Cardiac atrium fibroblast (primary cell): ENCODE measurements around a stretch of chr11.

DNA sequence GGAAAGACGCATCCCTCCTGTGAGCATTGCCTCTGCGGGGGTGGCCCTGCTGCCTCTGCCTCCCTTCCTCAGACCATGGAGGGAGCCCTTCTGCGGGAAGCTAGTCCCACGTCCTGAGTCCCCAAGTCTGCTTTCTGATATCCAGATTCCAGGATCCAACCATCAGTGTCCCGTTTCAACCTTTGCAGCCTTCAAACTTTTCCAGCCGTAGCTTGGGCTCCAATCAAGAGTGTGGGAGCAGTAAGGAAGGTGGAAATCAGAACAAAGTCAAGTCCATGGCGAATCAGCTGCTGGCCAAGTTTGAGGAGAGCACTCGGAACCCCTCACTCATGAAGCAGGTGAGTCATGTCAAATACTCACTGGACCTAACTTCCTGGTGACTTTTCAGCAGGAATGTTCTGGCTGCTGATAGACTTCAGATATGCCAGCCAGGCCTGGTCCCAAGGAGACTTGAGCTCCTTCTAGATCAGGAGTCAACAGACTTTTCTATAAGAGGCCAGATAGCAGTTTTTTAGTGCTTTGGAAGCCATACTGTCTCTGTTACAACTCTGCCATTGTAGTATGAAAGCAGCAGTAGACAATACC, 128.9 kb downstream of the MICAL2 start:
- RAMPAGE, long total RNA = no peak

DNA sequence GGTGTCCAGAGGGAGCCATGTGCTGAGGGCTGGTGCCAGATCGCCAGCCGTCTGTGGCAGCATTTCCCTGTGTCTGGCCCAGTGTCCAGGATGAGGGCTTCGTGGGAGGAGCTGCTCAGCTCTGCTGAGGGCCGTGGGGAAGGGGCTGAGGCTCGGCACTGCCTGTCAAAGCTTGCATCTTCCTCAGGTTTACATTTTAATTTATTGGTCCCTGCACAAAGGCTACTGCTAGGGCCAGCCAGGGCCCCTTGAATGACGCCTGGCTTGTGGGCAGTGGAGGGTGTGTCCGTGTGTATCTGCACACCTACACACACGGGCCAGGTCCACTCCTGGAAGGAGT, 107.9 kb upstream of the PARVA start:
- RAMPAGE, long total RNA = no peak

DNA sequence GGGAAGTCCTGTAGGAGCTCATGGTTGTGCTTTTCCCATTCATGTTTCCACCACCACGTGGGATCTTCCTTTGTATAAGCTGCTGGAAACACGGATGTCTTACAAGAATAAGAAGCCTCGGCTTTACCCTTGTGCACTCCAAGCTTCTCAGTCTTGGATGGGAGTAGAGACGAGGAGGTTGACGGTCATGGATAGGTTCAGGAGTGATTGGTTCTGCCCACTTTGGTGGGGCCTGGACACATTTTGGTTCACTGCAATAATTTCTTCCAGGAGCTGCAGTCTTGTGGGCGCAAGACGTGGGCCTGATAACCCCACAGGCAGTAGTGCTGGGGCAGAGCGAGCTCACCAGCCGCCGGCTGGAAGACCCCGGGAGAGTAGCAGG, 508 bp upstream of the PARVA start:
- RAMPAGE, long total RNA = no peak

- RAMPAGE, long total RNA = no peak
Observed at GRCh38 chr11:12409992-12410800, 32.8 kb downstream of the PARVA start.

DNA sequence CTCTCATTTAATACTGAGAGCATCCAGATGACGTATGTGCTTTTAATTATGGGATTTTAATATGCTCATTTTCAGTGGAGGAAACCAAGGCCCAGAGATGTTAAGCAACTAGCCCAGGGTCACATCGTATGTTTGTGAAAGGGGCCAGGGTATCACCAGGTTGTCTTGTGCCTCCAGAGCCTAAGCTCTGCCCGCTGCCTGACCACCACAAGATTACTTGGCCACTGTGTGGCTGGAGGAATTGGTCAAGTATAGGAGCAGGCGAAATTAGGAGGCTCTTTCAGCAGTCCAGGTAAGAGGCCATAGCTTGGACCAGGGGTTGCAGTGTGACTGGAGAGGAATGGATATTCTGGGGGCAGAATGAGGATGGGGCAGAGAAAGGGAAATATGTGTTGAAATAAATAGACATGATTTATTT, 49.2 kb downstream of the PARVA start:
- RAMPAGE, long total RNA = no peak

DNA sequence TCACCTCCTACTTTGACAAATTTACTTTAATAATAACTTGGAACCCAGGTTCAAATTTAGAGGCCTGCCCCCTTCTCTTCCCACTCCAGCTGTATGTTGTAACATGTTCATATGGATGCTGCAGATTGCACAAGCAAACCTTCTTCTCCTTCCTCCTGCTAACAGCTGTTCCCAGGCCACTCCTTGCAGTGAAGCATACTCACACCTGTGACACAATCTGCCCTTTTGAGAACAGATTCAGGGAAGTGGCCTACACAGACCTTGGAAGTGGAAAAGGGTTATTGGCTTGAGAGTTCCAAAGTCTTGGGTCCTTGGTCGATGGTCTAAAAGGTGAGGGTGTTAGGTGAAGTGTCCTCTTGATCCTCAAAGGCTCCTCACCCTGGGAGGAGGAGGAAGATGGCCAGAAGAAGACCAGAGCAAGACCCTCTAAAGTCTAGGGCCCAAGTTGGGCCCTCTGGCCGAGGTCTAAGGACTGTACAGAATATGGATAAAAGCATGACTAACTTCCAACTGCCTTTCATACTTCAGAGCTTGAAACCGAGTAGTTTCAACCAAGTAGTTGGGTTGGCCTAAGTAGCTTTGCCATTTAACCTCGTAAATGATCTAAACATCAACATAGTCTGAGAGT, 132.0 kb downstream of the TEAD1 start:
- RAMPAGE, long total RNA = no peak

DNA sequence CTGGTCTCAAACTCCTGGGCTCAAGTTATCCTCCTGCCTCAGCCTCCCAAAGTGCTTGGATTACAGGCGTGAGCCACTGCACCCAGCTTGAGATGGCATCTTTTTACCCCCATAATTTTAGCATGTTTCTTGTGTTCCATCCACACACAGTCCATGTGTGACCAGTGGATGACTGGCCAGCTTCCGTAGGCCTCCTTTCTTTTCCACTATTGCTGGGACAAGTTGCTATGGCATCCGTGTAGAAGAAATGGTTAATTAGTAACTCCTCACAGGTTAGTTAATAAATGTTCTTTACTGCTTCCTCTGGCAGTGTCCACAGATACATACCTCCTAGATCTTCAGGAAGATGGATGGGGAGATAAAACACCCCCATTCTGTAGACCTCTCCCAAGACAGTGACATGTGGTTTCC, 154.3 kb upstream of the RASSF10 start:
- RAMPAGE, long total RNA = no peak

- RAMPAGE, long total RNA = no peak
Observed at GRCh38 chr11:12888621-12889761, 120.1 kb upstream of the RASSF10 start.

DNA sequence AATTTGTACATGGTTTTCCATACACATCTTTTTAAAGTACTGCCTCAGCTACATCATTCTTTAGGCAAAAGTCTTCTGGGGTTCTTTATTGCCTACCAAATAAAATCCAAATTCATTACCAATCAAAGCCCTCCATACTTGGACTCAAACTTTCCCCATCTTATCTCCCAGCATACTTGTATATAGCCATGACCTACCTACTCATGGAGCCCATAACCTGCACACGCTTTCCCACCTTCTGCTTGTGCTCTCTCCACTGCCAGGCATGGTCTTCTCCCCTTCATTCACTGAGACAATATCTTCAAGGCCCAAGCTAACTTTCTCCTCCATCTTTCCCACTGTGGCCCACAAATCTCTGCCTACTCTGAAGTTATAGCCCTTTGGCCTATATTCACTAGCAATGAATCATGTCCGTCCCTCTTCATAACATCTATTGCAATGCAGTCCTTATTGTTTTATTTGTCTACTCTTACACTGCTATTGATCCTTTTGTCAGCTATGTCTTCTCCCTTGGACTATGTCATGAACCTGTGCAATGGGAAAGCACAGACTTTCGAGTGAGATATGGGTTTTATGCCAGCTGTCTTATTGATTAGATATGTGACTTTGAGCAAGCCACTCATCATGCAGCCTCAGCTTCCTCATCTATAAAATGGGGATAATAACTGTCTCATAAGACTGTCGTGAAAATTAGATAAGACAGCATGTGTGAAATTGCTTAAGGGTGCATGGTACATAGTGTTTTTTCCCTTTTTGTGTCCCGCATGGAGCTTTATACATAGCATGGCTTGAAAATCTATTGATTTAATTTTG, 32.2 kb upstream of the RASSF10 start:
- RAMPAGE, long total RNA = no peak

DNA sequence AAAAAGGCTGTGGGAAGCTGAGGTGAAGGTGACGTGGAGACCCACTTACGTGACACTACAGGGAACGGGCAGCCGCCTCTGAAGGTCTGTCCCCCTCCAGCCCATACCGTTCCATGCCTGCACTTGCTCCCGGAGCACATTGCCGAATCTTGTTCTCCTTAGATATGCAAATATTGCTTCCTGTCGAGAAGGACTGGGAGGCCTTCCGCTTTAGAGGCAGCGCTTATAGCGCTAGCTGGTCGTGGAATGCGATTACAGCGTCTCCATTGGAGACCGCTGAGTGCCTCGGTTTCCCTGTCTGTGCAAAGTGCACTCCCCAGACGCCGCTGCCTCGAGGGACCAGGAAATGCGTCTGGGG, 559 bp upstream of the RASSF10 start:
- RAMPAGE, long total RNA = no peak

DNA sequence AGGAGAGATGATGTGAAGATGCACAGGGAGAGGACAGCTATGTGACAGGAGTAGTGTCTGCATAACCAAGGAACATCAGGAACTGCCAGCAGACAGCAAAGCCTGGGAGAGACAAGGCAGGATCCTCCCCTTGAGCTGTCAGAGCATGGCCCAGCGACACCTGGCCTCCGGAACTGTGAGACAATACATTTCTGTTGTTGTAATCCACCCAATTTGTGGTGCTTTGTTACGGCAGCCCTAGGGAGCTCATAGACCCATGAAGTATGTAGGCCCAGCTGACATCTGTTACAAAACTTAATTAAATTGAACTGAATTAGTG, 24.6 kb downstream of the RASSF10 start:
- RAMPAGE, long total RNA = no peak

DNA sequence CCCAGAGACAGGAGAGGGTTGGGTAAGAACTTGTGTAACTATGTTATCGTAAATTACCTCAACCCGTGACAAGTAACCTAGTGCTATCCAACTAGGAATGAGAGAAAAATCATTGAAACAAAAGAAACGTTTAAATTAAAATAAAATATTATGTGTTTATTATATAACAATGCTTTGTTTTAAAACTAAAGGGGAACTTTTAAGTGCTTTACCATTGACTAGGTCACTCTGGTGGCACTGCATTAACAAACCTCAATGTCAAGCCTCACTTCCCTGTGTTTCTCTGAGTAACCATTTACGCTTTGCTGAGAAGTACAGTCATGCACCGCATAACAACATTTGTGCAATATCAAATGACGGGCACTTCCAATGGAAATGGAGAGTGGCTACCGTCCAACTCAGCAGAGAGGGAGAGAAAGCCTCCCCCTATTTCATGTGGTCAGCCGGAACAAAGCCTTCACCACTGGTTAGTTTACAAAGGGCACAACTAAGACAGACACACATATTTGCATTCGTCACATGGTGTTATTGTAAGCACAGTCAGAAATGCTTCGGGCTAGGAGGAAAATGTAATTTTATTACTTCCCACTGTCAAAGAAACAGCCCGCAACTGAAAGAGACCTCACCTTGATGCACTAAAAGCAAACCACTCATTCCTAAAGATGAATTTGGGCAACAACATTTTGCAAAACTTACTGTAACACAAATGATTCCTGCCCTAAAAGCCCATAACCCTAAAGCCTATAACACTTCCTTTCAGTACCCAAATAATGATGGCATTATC, 117.3 kb downstream of the RASSF10 start:
- RAMPAGE, long total RNA = no peak

- RAMPAGE, long total RNA = no peak
Observed at GRCh38 chr11:13140349-13141031, 131.4 kb downstream of the RASSF10 start.

- RAMPAGE, long total RNA = no peak
Observed at GRCh38 chr11:13303352-13304347, 26.1 kb downstream of the BMAL1 start.

DNA sequence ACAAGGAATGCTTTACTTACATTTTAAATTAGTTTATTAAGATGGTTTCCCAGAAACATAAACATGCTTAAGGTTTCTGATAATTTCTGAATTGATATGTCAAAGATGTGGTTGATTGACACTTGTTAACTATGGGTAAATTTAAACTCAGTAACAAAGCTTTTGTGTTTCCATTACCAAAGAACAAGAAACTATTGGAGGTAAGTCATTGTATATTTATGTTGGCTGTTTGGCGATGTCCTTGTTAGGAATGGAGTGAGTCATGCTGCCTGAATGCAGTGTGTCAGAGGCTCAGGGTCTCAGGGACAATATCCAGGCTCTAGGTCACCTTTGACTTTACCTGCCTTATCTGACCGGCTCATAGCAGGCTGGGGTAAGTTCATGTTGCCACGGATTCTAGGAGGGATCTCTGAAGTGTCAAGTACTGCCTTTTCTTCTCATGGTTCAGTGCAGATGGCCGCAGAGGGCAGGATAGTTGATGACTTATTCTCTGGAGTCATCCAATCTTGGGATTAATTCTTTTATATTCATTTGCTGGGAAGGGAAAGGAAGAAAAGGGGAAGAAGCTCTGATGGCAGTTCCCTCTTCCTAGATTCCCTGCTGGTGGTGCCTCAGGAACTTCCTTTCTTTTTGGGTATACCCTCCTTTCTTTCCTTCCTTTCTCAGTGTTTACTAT, 53.2 kb downstream of the SPON1 start:
- RAMPAGE, long total RNA = no peak

- RAMPAGE, long total RNA = no peak
Observed at GRCh38 chr11:14258003-14258775, 100.8 kb downstream of the RRAS2 start.

DNA sequence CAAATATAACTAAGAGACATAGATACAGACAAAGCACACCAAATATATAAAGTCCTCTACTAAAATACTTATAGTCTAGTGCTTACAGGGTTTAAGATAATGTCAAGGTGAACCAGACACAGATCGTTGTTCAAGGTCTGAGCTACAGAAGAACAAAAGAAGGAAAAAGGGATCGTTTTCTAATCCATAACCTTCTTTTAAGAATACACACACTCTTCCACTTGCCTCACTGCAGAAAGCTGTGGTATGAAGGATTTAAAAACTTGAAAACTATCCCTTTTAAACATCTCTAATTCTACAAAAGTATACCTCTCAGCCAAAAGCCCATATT, 13.6 kb downstream of the RRAS2 start:
- RAMPAGE, long total RNA = no peak

DNA sequence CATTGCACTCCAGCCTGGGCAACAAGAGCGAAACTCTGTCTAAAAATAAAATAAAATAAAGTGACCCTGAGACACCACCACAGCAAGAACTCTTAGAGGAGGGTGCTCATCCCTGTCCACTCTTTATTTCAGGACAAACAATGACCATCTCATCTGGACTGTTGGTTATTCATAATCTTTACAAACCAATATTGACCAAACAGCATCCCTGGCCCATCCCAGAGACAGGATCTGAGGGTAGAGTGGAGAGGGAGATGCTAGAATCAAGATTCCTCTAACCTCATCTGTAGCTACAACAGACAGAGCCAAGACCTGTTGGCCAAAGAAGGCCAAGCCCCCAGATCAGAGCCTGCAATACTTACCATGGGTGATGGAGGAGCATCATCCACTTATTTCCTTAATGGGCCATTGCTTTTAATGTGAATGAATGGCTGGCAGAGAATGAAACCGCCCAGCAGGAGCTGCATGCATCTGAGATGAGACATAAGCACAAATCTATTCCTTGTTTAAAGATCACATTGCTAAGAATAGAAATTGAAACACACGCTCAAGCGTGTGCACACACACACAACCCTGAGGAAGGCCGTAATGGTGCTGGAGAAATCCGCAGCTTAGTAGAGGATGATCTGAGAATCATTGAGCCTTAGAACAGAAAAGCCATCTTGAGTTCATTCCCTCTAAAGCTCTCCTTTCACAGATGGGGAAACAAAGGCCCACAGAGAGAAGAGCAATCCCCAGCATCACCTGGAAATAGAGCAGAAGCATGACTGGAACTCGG, 5.2 kb upstream of the RRAS2 start:
- RAMPAGE, long total RNA = no peak

DNA sequence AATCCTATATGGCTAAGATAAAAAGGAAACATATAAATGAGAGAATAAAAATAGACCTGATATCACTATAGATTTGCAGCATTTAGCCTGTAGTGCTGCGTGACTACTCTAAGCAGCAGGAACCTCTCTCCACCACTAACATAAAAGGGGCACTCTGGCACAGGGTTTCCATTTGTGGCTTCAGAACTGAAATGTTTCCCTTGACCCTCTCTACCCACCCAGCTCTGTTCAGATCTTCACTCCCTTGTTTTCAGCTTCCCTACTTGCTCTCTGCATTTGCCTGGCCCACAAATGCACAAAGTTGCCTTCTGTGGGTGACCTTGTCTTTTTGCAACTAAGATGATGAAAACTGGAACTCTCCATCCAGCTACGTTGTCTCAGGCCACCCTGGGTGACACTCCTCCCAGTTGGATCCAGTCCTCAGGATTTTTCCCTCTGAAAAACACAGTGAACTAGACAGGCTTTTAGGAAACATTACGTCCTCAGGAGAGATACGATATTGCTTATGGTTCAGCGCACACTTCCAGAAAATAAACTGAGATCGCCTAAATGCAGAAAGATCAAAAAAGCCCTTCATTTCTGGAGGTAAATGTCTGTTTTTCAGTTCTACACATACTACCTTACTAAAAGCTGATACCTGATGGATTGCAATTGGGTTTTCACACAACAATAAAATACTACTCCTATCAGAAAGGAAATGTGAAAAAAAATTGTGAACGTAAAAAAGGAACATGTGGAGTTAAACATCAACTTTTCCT, 19.9 kb upstream of the PSMA1 start:
- RAMPAGE, long total RNA = no peak

- RAMPAGE, long total RNA = no peak
Observed at GRCh38 chr11:14554665-14555505, 34.7 kb upstream of the PSMA1 start.